Bronchus fibroblast of lung (primary cell): ENCODE measurements around a stretch of chr3.

DNA sequence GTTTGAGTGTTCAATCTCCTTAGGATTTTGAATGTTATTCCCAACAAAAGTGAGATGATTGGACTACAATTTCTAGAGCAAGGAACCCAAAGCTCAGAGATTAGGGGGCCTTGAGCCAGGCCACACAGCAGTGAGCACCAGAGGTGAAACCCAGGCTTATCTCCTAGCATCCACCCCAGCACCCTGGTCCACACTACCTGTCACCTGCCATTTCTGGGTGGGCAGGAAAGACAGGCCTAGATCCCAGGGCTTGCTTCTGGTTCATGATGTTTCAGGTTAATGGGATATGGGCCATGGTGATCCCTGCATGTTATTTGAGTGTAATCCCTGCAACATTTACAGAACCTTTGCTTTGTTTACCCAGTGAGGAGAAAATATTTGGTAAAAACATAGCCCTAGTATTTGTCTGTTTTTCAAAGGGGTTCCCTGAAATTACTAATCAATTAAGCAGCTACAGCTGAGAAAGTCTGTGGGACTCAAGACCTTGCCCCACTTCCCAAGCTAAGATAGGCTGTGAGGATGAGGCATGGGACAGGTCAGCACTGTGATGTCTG lies 11.4 kb downstream of the TRANK1 start:
- RAMPAGE, long total RNA, result no peak

GRCh38 chr3:36954416-36954720 lies 9.5 kb upstream of the TRANK1 start:
- RAMPAGE, long total RNA, result no peak

DNA sequence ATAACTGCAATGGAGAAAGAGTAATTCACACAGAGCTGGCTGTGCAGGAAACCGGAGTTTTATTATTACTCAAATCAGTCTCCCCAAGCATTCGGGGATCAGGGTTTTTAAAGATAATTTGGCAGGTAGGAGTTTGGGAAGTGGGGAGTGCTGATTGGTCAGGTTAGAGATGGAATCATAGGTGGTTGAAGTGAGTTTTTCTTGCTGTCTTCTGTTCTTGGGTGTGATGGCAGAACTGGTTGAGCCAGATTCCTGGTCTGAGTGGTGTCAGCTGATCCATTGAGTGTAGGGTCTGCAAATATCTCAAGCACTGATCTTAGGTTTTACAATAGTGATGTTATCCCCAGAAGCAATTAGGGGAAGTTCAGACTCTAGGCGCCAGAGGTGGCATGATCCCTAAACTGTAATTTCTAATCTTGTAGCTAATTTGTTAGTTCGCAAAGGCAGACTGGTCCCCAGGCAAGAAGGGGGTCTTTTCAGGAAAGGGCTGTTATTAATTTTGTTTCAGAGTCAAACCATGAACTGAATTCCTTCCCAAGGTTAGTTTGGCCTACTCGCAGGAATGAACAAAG lies 20.6 kb upstream of the TRANK1 start:
- RAMPAGE, long total RNA, result no peak

DNA sequence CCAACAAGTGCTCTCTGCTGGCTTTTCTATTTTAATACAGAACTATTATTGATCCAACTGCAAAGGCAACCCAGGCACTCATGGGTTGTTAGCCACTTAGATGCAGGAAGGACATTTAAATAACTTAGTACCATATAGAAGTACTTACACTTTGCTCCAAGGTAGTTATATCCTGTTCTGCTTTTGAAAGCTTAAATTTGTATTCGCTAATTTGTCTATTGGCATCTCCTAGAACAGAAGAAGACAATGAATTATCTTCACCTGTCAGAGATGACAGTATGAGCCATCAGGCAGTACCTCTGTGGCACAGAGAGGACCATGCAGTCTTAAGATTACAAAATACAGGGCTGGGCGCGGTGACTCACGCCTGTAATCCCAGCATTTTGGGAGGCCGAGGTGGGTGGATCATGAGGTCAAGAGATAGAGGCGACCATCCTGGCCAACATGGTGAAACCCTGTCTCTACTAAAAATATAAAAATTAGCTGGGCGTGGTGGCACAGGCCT lies 61.7 kb downstream of the MLH1 start:
- RAMPAGE, long total RNA, result no peak

DNA sequence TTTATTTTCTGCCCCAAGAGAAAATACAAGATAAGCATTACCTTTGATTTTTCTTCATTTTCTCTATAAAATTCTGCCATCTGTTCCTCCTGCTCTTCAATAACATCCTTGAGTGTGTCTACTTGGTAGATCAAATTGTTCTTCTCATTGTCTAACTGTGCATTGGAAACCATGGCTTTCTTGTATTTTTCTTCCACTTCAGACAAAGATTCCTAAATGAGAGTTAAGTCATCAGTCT lies 90.2 kb downstream of the MLH1 start:
- RAMPAGE, long total RNA, result no peak

- RAMPAGE, long total RNA, result no peak
Measured at GRCh38 chr3:37146915-37147328, 27.5 kb downstream of the LRRFIP2 start.

- RAMPAGE, long total RNA, result no peak
Measured at GRCh38 chr3:37228711-37229118, 14.4 kb upstream of the GOLGA4 start.

- RAMPAGE, long total RNA, result no peak
Measured at GRCh38 chr3:37233528-37233950, 9.5 kb upstream of the GOLGA4 start.

- RAMPAGE, long total RNA, result no peak
Measured at GRCh38 chr3:37261389-37262086, 18.5 kb downstream of the GOLGA4 start.

DNA sequence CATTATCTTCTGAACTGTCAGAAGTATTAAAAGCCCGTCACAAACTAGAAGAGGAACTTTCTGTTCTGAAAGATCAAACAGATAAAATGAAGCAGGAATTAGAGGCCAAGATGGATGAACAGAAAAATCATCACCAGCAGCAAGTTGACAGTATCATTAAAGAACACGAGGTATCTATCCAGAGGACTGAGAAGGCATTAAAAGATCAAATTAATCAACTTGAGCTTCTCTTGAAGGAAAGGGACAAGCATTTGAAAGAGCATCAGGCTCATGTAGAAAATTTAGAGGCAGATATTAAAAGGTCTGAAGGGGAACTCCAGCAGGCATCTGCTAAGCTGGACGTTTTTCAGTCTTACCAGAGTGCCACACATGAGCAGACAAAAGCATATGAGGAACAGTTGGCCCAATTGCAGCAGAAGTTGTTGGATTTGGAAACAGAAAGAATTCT lies 80.9 kb downstream of the GOLGA4 start:
- RAMPAGE, long total RNA, result no peak

GRCh38 chr3:37492916-37493501 lies 41.1 kb downstream of the ITGA9 start:
- RAMPAGE, long total RNA, result no peak

GRCh38 chr3:37667396-37667803 lies 194.3 kb upstream of the CTDSPL start:
- RAMPAGE, long total RNA, result no peak

GRCh38 chr3:37992596-37993193 lies 2.1 kb downstream of the VILL start:
- RAMPAGE, long total RNA, result no peak

GRCh38 chr3:38039848-38040499 lies 966 bp downstream of the DLEC1 start:
- RAMPAGE, long total RNA, result no peak

DNA sequence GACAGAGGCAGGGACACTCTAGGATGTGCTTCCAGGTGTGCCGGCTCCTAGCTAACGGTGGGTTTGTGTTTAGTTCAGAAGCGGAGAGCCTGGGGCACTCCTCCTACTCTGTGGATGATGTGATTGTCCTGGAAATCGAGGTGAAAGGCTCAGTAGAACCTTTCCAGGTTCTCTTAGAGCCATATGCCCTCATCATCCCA lies 40.5 kb downstream of the ACAA1 start:
- RAMPAGE, long total RNA, result no peak

DNA sequence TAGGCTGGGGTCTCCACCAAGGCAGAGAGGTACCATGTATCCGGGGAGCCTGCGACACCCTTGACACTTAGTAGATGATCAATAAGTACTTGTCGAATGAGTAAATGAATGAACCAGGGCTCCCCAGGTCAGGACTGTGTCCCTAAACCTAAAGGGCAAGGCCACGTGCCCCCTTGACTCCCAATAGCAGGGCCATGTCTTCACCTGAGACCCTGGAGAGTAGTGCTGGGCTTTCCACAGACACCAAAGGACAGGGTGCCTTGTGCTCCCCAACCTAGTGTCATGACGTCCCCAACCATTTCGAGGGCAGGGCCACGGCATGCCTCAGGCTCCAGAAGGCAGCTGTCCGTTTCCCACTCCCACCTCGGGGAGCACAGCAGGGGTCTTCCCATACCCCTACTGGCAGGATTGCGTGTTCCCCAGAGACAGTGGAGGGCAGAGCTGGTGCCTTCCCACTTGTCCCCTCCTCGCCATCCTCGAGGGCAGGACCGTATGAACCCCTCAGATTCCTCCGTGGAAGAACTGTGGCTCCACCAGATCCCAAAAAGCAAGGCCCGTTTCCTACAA lies 566 bp upstream of the MYD88 start:
- RAMPAGE, long total RNA, result no peak

DNA sequence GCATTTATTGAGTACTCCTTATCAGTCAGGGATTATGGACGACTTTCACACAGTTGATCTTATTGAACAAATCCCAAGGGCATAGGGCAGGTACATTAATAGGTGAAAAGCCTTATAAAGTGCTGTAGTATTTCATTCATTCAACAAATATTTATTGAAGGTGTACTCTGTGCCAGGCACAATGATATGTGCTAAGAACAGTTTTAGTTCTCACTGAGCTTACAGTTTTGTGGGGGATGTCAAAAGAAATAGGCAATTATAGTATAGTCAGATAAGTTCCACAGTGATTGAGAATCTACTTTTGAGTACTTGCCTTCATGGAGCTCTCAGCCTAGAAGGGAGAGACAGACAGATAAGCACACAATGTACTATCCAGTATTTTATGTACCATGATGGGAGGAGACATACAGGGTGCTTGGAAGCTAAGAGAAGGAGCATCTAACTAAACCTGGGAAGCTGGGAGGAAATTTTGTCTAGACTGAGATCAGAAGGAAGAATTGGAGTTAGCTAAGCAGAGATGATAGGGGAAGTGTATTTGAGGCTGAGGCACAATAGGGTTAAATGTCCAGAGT lies 24.3 kb downstream of the OXSR1 start:
- RAMPAGE, long total RNA, result no peak

DNA sequence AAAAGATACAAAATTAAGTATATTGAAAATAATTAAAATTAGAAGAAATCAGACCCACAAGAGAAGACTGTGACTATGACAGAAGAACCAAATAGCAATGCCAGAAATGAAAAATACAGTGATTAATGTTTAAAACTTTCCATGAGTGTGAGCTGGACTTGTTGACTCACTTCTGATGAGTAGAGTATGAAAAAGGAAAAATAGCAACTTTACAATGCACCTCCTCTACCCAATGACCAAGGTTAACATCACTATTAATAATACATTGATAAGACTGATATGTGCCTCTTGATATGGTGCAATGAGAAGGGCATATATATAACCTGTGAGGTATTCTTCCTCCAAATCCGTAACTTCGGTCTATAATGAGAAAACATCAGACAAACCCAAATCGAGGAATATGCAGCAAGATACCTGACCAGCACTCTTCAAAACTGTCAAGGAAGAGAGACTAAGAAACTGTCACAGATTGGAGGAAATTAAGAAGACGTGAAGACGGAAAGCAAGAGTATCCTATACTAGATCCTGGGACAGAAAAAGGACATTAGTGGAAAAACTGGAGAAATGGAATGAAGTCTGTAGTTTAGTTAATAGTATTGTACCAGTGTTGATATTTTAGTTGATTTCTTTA lies 39.2 kb upstream of the SLC22A13 start:
- RAMPAGE, long total RNA, result no peak

- RAMPAGE, long total RNA, result no peak
Measured at GRCh38 chr3:38236227-38237152, 29.1 kb upstream of the SLC22A13 start.

DNA sequence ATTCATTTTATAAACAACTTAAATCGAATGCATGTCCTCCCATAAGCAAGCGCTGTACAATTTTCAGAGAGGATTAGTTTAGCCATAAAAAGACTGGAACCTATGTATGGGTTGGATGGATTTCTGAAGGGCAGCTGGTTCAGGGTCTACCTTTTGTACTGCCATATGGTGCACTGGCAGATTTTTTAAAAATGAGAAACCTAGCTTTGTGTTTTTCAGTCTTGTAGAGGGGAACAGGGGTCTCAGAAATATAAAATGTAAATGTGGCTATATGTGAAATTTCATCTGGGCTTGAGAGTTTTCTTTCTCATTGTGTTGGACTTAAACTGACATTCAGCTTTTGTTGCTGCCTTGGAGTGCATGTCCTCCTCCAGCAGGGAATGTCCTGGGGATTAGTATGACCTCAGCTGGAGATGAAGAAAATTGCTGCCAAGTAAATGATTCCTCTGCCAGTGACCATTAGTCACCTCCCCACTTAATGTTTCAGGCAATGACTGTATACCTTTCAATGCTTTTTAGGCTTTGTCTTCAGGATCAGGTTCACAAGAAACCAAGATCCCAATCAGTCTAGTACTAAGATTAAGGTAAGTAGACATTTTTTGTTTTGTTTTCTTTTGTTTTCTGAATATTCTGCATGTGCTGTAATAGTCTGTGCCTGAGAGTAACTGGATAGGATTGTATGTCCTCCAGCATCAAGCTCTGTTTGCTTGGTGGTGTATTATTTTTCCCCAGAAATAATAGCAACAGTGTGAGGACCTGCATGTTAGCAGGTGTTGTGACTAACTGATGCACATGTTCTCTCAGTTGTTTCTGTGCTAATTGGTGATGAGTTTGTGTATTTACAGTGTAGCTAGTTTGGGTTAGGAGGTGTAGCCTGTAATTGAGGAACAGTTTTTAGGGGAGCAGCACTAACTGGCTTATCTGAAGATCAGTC lies 18.2 kb upstream of the SLC22A13 start:
- RAMPAGE, long total RNA, result no peak